Measurements from ENCODE around the gene ARHGDIG.

DNA sequence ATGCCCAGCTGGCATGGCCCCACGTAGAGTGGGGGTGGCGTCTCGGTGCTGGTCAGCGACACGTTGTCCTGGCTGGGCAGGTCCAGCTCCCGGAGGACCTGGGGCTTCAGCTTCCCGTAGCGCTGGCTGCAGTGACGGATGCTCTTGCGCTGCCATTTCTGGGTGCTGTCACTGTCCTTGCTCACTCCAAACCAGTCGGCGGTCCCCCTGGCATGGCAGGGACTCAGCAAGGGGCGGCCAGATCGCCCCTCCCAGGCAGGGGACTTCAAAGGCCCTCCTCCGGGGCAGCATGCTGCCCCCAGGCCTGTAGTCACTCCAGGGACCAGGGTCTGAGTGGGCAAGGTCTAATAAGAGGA lies 8.9 kb downstream of the RHBDF1 start:
- PRO-cap, 6 experiments, result no peak in any of the 6 experiments
- RAMPAGE, long total RNA, 2 experiments, result no peak in any of the 2 experiments
- RRBS, result no CpG with 5 or more reads among the region's 15 CpGs

DNA sequence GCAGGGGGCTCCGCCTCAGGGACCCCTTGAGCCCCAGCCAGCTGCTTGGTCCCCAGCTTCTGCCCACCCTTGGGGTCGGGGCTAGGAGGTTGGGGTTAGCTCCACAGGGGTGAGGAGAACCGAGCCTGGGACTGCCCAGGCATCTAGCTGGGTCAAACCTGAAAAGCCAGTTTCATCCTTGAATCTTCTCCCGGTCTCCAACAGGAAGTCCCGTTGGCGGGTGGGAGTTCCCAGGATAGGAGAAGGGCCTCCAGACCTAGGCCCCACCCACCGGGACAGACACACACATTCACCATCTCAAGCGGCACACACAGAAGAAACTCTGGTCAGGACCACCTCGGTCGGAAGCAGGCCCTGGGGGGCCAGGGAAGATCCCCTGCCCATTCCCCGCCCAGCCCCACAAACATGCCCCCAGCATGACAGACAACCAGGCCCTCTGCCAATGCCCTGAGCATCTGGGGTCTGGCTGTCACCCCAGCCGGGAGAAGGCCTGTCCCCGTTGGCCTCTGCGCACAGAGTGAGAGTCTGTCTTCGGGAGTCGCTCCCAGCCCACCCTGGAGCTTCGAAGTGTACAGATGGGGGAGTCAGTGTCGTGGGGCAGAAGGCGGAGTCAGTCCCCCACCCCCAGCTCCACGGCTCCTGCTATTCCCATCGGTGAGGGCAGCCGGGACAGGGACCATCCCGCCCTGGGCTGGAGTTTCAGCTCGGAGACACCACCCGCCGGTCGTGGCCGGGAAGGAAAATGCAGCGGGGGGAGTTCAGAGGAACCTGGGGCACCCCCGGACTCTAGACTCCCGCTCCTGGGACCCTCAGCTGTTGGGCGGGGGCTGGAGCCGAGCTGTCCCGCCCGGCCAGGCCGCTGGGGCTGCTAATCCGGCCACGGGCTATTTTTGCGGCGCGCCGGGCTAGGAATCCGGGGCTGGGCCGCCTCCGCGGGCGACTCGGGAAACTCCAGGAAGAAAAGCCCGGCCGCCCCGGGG lies 773 bp downstream of the RHBDF1 start:
- PRO-cap, 6 experiments, result peak in 6 of 6 experiments; most common plus-strand start position 307 of the sequence (in 3); most common minus-strand start position 209 of the sequence (in 2)
- RAMPAGE, long total RNA, 2 experiments, result no peak in any of the 2 experiments
- RRBS, result 2% methylated on average over 24 of the region's 51 CpGs

- PRO-cap, 6 experiments, result peak in 4 of 6 experiments; most common plus-strand start chr16:74281 (in 4)
- RAMPAGE, long total RNA, 2 experiments, result no peak in any of the 2 experiments
- RRBS, result no CpG with 5 or more reads among the region's 11 CpGs
Observed at GRCh38 chr16:74117-74763, 1.8 kb upstream of the RHBDF1 start.

DNA sequence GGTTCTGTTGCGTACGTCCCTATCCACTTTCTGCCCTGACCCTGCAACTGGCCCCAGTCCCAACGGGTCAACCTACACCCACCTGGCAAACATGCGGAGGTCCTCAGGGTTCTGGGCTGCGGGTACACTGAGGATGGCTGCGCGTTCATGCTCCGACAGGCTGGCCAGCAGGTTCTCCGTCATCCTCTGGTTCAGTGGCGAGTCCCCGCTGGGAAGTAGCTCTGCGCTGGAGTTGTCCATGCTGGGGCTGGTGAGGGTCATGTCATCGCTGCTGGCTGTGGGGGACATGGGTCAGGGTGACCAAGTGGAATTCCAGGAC lies 10.6 kb downstream of the MPG start:
- PRO-cap, 6 experiments, result no peak in any of the 6 experiments
- RAMPAGE, long total RNA, 2 experiments, result start-site peak on the minus strand in 1 of 2 experiments, centred at position 159 of the sequence, 7 reads per replicate
- RRBS, result no CpG with 5 or more reads among the region's 13 CpGs

DNA sequence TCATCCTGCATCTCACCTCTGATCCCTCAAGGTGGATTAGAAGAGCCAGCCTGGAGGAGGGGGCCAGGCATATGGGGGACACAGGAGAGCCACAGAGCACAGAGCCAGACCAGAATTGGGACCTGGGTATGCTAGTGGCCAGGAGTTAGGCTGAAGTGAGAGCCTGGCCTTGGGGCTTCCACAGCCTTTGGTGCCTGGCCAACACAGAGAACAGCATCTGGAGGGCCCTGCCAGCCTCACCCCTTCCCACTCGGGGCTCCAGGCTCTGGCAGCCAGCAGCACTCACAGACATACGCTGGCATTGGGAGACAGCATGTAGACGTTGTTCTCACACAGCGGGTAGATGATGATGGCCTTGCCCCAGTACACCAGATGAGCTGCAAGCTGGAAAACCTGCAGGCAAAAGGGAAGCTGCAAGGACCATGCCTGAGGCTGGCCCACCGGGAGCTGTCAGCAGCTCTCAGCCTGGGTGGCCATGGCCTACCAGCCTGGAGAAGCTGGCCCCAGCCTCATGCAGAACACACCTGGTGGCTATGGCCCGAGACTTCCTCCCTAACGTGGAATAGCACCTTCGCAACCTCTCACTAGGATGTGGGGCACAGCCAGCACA lies 15.0 kb downstream of the MPG start:
- PRO-cap, 6 experiments, result no peak in any of the 6 experiments
- RAMPAGE, long total RNA, 2 experiments, result start-site peak on the minus strand in 1 of 2 experiments, centred at position 298 of the sequence, 8 reads per replicate
- RRBS, result no CpG with 5 or more reads among the region's 8 CpGs

DNA sequence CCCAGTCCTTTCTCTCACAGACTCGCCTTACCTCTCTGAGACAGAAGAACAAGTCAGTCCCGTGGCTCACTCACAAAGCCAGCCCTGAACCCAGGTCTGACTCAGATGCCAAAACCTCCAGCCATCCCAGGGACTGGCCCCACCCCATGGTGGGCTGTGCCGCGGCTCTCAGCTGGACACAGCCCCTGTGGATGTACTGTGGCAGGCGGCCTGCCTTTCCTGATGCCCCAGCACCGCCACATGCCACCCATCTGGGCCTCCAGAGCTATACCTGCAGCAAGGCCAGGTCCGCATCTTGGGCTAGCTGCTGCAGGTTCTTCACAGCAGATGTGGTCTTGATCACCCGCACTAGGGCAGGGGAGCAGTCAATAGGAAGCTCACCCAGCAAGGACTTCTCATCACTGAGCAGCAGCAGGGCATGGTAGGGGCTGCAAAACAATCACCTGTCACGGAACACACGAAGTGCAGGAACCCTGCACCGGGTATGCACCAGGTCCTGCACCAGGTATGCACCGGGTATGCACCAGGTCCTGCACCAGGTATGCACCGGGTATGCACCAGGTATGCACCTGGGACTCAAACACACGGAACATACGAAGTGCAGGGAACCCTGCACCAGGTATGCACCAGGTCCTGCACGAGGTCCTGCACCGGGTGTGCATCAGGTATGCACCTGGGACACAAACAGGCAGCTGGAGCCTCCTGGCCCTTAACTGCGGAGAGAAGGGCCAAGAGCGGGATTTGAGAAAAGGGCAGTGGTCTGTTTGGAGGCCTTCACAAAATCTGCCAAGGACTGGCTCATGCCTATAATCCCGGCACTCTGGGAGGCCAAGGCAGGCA lies 20.1 kb downstream of the MPG start:
- PRO-cap, 6 experiments, result no peak in any of the 6 experiments
- RAMPAGE, long total RNA, 2 experiments, result start-site peak on the minus strand in 1 of 2 experiments, centred at position 357 of the sequence, 7 reads per replicate
- RRBS, result 92% methylated on average over 2 of the region's 20 CpGs

DNA sequence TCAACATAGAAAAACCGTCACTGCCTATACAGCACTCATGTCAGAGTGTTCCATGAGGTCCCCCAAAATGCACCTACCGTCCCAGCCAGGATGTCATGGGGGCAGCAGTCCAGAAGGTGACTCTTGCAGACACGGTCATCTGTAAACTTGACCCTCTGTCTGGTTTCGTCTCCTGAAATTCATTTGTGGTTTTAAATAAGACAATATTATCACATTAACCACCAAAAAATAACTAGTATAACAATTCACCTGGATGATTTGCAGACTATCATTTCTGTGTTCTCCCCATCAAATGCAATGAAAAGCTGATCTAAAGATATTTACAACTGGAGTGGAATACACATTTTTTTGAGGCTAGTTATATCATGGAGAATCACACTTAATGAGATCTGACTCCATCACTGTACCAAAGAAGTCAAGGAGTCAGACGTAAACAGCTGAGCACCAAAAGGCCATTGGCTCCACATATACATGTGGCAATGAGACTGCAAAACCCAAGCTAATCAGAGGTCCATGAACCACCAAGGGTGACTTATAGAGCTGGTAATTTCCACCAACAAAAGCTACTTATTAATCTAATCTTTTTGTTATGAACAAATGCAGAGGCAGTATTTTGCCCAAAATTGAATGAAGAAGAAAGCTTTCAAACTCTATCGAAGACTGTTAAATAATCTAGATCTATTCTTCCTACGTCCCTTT lies 1.9 kb downstream of the LUC7L start:
- PRO-cap, 6 experiments, result no peak in any of the 6 experiments
- RAMPAGE, long total RNA, 2 experiments, result no peak in any of the 2 experiments
- RRBS, result no CpG with 5 or more reads among the region's 7 CpGs

DNA sequence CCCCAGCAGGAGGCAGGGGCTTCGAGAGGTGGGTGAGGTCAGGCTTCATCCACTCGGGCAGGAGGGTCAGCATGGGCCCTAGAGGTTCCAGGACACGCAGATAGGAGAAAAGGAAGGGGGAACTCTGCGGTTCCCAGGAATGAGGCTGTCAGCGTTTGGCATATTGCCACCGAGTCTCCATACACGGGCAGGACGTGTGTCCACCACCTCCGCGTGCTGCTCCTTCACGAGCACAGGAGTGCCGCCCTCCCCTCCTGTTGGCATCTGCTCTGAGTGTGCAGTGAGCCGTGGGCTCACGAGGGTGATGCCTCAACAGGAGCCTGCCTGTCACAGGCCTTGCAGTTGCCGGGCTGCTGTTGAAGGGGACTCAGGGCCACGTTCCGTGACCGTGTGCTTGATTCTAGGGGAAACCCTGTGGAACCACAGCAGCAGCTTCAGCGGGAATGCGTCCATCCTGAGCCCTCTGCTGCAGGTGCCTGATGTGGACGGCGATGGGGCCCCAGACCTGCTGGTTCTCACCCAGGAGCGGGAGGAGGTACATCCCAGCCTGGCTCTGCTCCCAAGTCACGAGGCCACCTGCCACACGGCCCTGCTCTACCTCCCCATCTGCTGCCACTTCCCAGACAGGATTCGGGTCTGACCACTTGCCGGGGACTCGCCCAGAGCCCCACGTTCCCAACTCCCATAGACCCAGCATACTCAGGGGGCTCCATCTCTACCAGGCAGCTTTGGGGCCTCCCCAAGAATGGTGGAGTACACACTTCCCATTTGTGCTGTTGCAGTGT lies 14.6 kb downstream of the RGS11 start:
- PRO-cap, 6 experiments, result no peak in any of the 6 experiments
- RAMPAGE, long total RNA, 2 experiments, result no peak in any of the 2 experiments
- RRBS, result no CpG with 5 or more reads among the region's 29 CpGs

GRCh38 chr16:280230-280913 lies at the start of gene ARHGDIG:
Gene ARHGDIG (plus strand): TSS chr16:280591.
- PRO-cap, 6 experiments, result peak in 4 of 6 experiments; most common plus-strand start chr16:280368 (in 4)
- RAMPAGE, long total RNA, 2 experiments, result no peak in any of the 2 experiments
- RRBS, result 2% methylated on average over 44 of the region's 99 CpGs

DNA sequence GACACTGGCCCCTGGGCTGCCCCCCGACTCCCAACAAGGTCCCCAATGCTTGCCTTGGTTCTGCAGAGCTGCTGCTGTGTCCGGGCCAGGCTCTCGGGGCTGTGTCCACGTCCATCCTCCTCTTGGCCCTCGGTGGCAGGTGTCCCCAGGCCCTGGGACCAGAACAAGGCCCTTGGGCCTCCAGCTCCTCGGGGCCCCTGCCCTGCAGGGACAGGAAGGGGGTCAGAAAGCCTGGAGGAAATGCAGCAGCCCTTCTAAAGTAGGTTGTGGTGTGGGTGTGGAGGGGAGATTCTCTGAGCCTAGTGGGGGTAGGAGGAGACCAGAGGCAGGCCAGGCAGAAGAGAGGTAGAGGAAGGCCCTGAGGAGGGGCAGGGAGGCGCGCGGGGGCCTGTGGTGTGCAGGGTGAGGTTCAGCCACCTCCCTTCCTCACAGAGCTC lies 2.5 kb upstream of the AXIN1 start:
- PRO-cap, 6 experiments, result no peak in any of the 6 experiments
- RAMPAGE, long total RNA, 2 experiments, result no peak in any of the 2 experiments
- RRBS, result no CpG with 5 or more reads among the region's 9 CpGs

GRCh38 chr16:378910-380070 lies 2.5 kb downstream of the PGAP6 start:
- PRO-cap, 6 experiments, result no peak in any of the 6 experiments
- RAMPAGE, long total RNA, 2 experiments, result no peak in any of the 2 experiments
- RRBS, result no CpG with 5 or more reads among the region's 28 CpGs

DNA sequence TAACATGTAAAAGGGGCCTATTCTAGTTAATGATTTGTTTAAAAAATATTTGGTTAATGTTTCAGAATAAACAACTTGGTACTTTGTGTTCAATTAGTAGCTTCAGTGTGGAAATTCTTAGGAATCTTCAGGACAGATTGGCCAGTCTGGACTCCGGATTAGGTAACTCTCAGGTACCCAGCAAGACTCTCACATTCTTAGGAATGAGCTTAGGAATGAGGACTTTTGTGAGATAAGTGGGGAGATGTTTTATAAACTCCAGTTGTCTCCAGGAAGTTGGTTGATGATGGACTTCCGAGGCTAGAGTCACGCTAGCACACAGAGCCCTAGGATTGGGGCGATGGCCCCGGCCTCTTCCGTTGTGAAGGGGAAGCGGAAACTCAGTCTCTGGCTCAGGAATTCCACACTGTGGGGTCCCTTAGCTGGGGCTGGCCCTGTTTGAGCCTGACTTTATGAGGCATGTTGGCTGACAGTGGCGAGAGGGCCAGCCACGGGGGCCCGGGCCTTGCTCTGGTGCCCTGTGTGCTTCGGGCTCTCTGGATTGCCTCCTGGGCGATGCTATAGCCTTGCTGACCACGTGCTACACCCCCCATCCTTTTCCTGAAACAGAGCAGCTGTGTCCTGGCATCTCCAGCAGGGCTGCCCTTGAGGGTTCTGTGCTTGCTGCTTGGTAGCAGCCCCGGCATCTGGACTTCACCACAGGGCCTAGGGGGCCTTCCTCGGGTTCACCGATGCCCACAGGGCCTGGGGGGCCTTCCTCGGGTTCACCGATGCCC lies 32.4 kb downstream of the RAB11FIP3 start:
- PRO-cap, 6 experiments, result peak in 2 of 6 experiments; most common plus-strand start position 383 of the sequence (in 2); most common minus-strand start position 205 of the sequence (in 1)
- RAMPAGE, long total RNA, 2 experiments, result no peak in any of the 2 experiments
- RRBS, result no CpG with 5 or more reads among the region's 18 CpGs

GRCh38 chr16:535264-535921 lies 7.9 kb downstream of the CAPN15 start:
- PRO-cap, 6 experiments, result no peak in any of the 6 experiments
- RAMPAGE, long total RNA, 2 experiments, result no peak in any of the 2 experiments
- RRBS, result 63% methylated on average over 3 of the region's 29 CpGs

DNA sequence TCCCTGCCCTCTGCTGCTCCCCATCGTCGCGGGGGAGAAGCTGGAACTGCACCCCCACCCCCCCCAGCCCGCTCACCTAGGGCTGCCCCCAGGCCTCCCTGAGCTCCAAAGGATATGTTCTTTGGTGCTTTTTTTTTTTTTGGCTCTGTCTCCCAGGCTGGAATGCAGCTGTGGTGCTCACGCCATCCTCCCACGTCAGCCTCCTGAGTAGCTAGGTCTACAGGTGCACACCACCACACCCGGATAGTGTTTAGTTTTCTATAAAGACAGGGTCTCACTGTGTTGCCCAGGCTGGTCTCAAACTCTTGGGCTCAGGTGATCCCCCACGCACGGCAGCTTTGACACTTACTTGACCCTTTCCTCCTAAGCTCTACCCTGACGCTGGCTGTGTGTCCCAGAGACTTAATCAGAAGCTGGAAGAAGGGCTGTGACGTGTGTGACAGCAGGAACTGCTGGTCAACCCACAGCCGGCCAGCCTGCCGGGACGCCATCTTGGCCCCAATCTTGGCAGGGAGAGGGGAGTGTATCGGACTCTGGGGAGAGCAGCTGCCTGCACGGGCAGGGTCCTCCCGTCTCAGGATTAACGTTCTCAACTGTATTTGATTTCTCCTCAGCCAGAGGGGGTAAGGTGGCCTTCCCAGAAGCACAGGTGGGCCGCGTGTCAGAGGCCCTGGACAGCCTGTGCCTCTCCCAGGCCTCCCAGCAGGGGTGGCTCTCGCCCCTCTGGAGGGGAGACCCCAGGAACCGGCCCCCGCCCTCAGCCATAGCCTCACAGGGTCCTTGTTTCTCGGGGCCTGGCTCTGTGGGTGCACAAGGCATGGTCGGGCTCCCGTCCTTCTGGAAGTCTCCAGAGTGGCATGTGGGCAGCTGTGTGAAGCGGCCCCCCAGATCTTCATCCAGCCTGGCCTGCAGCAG lies 11.6 kb downstream of the CAPN15 start:
- PRO-cap, 6 experiments, result no peak in any of the 6 experiments
- RAMPAGE, long total RNA, 2 experiments, result no peak in any of the 2 experiments
- RRBS, result no CpG with 5 or more reads among the region's 27 CpGs

GRCh38 chr16:588469-589050 lies 1.3 kb upstream of the RAB40C start:
- PRO-cap, 6 experiments, result peak in 3 of 6 experiments; most common plus-strand start chr16:588670 (in 1); most common minus-strand start chr16:588759 (in 2)
- RAMPAGE, long total RNA, 2 experiments, result no peak in any of the 2 experiments
- RRBS, result 1% methylated on average over 13 of the region's 54 CpGs

DNA sequence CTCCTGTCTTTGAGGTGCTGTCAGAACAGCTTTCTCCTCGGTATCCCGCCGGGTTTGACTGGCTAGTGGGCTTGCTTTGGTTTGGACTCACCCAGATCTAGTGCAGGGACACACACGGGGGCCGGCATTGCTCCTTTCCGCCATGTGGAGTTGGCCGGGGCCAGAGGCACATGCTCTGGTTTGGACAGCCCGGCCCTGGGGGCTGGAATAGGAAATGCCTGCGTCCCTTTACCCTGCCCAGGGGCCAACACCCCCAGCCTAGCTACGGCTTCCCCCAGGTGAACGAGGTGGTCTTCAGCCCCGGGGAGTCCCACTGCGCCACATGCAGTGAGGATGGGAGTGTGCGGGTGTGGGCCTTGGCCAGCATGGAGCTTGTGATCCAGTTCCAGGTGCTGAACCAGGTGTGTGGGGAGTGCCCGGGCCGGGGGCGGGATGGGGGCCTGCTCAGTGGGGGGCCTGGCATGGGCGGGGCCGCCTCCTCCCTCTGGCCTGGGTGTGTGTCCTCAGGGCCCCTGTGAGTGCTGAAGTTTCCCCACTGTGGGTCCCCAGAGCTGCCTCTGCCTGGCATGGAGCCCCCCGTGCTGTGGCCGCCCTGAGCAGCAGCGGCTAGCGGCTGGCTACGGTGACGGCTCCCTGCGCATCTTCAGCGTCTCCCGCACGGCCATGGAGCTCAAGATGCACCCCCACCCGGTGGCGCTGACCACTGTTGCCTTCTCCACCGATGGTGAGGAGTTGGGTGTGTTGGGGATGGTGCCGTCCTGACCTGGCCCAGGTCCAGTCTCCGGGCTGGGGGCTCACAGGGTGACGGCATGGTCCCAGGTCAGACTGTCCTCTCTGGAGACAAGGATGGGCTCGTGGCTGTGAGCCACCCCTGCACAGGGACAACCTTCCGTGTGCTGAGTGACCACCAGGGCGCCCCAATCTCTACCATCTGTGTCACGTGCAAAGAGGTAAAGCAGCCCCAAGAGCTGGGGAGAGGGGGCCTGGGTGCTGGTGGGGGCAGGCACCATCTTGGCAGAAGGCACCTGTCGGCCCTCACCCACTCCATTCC lies 2.2 kb upstream of the RHOT2 start:
- PRO-cap, 6 experiments, result no peak in any of the 6 experiments
- RAMPAGE, long total RNA, 2 experiments, result no peak in any of the 2 experiments
- RRBS, result 86% methylated on average over 10 of the region's 40 CpGs

- PRO-cap, 6 experiments, result no peak in any of the 6 experiments
- RAMPAGE, long total RNA, 2 experiments, result no peak in any of the 2 experiments
- RRBS, result 5% methylated on average over 7 of the region's 19 CpGs
Observed at GRCh38 chr16:680932-681287, 700 bp downstream of the STUB1 start.

GRCh38 chr16:712648-713263 lies 2.2 kb upstream of the METRN start:
- PRO-cap, 6 experiments, result no peak in any of the 6 experiments
- RAMPAGE, long total RNA, 2 experiments, result no peak in any of the 2 experiments
- RRBS, result no CpG with 5 or more reads among the region's 15 CpGs

GRCh38 chr16:714126-714380 lies 865 bp upstream of the METRN start:
- PRO-cap, 6 experiments, result no peak in any of the 6 experiments
- RAMPAGE, long total RNA, 2 experiments, result no peak in any of the 2 experiments
- RRBS, result no CpG with 5 or more reads among the region's 3 CpGs

DNA sequence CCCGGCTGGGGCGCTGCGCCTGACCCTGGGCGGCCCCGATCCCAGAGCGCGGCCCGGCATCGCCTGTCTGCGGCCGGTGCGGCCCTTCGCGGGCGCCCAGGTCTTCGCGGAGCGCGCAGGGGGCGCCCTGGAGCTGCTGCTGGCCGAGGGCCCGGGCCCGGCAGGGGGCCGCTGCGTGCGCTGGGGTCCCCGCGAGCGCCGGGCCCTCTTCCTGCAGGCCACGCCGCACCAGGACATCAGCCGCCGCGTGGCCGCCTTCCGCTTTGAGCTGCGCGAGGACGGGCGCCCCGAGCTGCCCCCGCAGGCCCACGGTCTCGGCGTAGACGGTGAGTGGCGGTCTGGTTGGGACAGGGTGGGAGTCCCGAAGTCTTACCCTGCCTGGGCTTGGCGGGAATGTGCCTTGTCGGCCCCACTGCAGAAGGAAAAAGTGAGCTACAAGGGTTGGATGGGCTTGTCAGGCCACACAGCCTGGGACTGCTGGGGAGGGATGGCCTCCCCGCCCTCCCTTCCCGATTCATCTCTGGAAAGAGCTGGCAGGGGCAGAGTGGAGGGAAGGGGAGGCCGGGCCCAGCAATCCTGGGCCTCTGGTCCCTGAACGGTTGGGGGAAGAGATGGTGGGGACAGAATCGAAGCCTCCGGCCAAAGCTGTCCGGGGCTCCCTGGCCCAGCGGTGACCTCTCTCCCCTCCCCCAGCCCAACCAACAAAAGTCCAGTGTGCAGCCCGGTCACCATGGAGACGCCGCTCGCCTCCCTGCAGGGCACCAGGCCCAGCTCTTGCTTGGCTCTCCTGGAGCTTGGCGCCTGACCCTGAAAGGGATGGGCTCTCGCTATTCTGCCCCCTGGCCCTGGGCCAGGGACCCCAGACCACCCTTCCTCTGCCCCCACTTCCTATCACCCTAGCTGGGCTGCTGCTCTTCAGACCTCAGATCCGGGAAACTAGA lies 1.0 kb downstream of the METRN start:
- PRO-cap, 6 experiments, result no peak in any of the 6 experiments
- RAMPAGE, long total RNA, 2 experiments, result no peak in any of the 2 experiments
- RRBS, result 3% methylated on average over 31 of the region's 66 CpGs